Thoracic aorta endothelial cell (primary cell): Measurements from ENCODE around the genes NNMT and APOC3.

GRCh38 chr11:114185051-114185422, 111.2 kb upstream of the NNMT start:
- CAGE, long polyA plus RNA: no peak

DNA sequence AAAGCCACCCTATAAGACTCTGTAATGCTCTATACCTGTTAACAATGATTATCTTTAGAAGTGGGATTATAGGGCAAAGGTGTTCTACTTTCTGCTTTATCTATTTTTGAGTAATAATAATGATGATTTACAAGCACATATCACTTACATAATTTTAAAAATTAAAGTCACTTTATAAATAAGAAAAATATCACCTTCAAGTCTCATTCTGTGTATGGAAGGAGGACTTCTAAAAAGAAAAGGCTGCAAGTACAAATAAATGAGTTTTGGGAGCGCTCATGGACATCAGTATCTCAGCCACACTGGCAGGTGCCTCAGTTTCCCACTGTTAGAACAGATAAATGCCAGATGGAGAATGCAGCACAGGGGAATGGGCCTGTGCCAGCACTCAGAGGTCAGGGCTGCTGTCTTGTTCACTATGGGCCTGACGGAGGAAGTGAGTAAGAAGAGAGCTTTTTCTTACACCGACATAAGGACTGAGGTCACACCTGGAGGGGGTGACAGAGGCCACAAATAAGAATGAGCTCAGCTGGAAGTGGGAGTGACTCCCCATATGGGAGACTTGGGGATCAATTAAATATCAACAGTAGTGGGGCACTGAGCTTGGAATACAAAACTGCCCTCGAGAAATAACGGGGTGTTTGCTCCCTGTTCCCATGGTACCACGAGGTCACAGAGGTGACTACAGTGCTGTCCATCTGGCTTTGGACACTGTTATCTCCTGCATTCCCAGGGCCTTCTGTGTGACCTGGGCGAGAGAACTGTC, 94.3 kb upstream of the NNMT start:
- CAGE, long polyA plus RNA: no peak

DNA sequence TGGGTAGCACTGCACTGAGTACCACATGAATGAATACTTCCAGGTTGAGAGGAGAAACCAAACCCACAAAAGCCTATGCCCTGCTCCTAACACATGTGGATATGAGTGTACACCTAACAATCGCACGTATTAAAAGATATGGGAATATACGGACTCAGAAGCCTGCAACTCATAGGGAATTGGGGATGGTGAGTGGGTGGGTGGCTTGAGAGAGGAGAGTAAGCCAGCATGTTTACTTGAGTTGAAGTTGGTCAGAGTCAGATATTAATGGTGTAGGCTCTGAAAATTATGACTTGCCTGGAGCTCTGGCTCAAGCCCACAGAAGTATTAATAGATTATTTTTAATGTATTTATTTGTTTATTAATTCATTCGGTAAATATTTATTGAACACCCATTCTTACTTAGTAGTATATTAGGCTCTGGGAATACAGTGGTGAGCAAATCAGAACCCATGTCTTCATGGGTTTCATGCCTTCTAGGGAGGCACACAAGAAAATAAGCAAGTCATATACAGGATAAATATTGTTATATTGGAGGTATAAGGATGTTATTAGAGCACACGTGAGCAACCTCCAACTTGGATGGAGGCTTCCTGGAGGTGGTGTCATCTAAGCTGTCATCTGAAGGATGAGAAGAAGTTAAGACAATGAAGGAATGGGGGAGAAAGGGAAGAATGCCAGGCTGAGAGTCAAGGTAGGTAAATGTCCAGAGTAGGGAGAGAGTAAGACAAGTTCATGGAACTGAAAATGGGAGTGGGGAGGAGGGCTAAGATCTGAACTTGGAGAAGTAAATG, 72.8 kb upstream of the NNMT start:
- CAGE, long polyA plus RNA: no peak

GRCh38 chr11:114224247-114224786, 71.9 kb upstream of the NNMT start:
- CAGE, long polyA plus RNA: no peak

GRCh38 chr11:114262613-114263219, 33.5 kb upstream of the NNMT start:
- CAGE, long polyA plus RNA: no peak

GRCh38 chr11:114295992-114297151, at the start of gene NNMT:
TSS of gene NNMT (plus strand) at chr11:114296399.
- CAGE, long polyA plus RNA: no peak

DNA sequence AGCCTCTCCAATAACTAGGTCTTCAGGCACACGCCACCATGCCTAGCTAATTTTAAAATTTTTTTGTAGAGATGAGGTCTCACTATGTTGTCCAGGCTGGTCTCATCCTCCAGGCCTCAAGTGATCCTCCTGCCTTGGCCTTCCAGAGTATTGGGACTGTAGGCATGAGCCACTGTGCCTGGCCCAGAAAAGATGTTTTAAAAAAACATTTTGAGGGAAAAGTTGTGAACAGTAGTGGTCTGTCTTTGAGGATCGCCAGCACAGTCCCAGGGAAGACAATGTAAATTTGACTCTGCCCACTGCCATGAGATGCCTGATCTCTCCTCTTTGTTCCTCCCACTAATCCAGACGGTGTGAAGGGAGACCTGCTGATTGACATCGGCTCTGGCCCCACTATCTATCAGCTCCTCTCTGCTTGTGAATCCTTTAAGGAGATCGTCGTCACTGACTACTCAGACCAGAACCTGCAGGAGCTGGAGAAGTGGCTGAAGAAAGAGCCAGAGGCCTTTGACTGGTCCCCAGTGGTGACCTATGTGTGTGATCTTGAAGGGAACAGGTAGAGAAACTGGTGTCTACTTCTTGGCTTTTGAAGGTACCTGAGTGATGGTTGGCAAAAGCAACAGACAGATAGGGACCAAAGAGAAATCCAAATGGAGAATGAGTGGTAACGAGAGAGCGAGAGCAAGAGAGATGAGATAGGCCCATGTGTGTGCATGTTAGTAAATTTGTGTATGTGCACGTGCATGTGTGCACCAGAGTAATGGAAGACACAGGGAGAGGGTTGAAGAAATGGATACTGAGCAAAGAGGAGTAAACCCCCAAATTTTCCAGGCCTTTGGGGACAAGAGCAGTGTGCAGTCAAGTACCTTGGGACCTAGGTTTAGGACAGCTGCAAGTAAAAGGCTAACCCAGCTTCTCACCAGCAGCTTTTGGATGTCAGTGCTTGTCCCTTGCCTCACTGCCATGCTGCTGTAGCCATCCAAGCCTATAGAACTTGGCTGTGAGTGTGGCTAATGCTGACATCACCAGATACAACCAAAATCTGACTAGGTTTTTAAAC, 1.7 kb downstream of the NNMT start:
- CAGE, long polyA plus RNA: no peak

GRCh38 chr11:114313764-114314269, 17.6 kb downstream of the NNMT start:
- CAGE, long polyA plus RNA: no peak

GRCh38 chr11:114317613-114318128, 21.5 kb downstream of the NNMT start:
- CAGE, long polyA plus RNA: no peak

- CAGE, long polyA plus RNA: no peak
Measured at GRCh38 chr11:114401589-114402064, 1.2 kb downstream of the RBM7 start.

GRCh38 chr11:115222384-115223035, 281.7 kb downstream of the CADM1 start:
- CAGE, long polyA plus RNA: no peak

DNA sequence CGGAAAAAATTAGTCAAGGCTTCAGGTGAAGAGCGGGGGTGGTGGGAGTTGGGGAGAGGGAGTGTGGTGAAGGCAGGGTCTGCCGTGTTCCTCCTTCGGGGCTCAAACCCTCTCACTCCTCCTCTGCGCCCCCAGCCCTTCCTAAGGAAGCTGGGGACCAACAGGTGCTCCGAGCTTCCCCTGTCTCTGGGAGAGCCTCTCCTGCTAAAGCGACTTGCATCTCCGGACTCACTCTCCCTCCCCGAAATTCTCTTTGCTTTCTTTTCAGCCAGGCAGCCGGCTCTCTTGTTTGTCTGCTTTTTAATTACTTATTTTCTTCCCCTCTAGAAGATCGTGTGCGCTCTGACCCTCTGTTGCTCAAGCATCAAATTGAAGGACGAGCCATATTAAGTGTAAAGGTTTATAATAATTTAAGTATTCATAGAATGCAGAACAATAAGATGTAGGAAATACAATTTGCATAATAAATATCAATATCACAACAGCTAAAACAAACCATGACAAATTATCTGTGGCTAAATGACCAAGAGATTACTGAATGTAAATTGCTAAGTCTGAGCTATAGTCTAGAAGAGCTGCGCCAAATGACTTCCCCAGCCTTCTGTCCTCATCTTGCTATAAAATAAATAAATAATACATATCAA, 1.2 kb upstream of the CADM1 start:
- CAGE, long polyA plus RNA: no peak

GRCh38 chr11:115523496-115523933, 19.3 kb upstream of the CADM1 start:
- CAGE, long polyA plus RNA: no peak

- CAGE, long polyA plus RNA: no peak
Measured at GRCh38 chr11:116366875-116367481, 405.8 kb downstream of the BUD13 start.

GRCh38 chr11:116660927-116661476, 111.8 kb downstream of the BUD13 start:
- CAGE, long polyA plus RNA: no peak

DNA sequence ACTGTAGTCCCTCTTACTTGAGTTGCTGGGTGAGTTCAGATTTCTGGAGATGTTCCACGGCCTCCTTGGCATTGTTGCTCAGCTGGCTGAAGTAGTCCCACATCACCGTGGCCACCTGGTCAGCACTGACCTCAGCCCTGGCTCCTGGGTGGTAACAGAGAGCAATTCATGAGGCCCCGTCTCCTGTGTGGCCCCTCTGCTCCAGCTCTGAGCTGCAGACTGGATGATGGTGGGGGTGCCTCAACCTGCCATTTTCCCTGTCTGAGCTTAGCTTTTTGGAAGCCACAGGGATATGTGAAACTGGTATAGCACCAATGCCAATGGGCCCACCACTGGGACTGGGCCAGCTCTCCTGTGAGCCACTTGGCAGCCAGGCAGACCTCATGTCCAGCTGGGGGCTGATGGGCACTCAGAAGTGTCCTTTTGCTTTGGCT, 445 bp downstream of the APOA4 start:
- CAGE, long polyA plus RNA: no peak

GRCh38 chr11:116829476-116830625, at the start of gene APOC3:
TSS of gene APOC3 (plus strand) at chr11:116829907.
- CAGE, long polyA plus RNA: no peak

GRCh38 chr11:116874237-116874791, 36.9 kb upstream of the APOA1 start:
- CAGE, long polyA plus RNA: no peak

GRCh38 chr11:117001872-117002600, 96.2 kb downstream of the SIK3 start:
- CAGE, long polyA plus RNA: no peak

DNA sequence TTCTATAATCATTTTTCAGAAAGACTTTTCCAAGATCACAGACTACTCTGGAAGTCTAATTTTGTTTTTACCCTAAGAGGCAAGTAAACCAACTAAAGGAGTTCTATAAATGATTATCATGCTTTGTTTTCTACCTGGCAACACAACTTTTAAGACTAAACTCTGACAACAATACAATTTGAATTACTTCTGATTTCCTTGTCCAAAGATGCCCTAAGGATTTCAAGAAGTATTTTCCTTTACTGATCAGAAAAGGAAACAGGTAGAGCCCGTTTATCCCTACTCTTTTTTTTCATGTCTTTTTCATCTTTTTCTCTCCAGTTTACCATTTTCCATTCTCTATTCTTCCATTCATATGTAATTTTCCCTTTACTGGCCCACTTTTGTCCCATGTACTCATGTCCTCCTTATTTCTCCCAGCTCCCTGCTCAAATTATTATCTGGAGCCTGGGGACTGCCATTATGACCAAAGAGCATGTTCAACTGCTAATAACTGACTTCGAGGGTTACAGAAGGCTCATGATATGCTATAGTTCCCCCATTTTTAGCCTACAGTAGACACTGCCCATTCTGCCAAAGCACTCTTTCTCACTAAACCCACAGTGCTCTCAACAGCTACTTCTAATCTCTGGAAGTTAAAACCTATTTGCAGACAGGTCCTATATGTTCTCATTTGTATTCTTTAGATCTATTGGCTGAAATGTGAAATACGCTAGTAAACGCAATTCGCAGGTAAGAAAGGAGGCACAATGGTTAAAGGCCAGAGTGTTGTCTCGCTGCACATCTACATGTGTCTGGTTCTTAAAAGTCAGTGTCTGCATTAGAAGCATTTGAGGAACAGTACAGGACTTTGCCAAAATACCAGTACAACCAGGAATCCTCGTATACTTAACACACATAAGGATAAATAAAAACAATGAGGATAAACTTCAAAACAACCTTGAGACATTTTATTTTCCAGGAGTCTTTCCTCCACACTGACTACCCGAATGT, 56.3 kb downstream of the SIK3 start:
- CAGE, long polyA plus RNA: no peak